ENCODE results near the gene NRCAM.

DNA sequence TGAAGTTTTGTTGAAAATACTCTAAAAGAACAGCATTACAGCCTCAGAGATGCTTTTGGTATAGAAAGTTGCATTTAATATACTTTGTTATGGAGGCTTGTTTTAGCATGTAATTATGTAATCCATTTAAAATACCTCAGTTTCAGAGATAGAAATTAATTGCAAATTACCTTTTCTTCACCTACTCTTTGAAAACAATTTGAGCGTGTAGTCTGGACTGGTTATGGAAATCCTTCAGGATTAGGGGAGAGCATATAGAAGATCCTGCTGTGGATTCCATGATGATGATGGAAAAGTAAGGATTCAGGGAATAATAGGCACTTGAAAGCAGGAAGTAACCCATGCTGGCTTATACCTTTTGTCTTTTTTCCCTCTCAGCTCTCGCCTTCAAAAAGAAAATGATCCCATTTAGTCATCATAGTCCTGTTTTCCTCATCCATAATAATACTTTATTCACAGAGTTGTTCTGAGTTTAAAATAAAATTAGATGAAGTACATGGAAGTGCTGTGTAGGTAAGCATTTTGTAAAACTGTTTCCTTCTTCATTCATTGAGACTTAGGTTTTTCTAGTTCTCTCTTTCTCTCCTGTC is 4.4 kb downstream of the HBP1 start:
- PRO-cap: no peak
- RAMPAGE, long total RNA: no peak

DNA sequence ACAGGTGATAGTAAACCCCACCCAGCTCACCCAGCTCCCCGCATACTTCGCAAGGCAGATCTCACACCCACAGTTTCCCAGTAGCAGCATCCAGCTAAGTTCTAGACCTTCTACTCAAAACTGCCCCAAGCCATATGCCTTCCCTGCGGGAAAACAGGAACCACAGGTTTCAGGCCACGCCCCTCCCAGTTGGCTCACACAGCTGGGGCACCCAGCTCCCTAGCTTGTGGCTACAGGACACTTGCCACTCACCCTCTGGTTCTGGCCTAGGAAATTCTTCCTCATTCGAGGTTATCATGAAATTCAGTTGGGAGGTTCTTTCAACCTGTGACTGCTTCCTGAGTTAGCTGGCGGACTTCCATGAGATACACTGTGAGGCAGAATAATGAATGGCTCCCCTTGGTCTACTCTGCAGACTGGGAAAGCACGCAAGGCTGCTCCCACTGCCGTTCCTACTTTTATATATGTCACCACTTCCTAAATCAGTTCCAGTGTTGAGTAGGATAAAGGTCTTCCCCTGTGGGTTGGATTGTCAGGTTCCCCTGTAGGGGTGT is 36.8 kb downstream of the GPR22 start:
- PRO-cap: no peak
- RAMPAGE, long total RNA: no peak

GRCh38 chr7:107581246-107581961 is 1.4 kb downstream of the BCAP29 start:
- PRO-cap: no peak
- RAMPAGE, long total RNA: no peak

GRCh38 chr7:107661380-107662402 is 1.1 kb downstream of the SLC26A4 start:
- PRO-cap: no peak
- RAMPAGE, long total RNA: no peak

DNA sequence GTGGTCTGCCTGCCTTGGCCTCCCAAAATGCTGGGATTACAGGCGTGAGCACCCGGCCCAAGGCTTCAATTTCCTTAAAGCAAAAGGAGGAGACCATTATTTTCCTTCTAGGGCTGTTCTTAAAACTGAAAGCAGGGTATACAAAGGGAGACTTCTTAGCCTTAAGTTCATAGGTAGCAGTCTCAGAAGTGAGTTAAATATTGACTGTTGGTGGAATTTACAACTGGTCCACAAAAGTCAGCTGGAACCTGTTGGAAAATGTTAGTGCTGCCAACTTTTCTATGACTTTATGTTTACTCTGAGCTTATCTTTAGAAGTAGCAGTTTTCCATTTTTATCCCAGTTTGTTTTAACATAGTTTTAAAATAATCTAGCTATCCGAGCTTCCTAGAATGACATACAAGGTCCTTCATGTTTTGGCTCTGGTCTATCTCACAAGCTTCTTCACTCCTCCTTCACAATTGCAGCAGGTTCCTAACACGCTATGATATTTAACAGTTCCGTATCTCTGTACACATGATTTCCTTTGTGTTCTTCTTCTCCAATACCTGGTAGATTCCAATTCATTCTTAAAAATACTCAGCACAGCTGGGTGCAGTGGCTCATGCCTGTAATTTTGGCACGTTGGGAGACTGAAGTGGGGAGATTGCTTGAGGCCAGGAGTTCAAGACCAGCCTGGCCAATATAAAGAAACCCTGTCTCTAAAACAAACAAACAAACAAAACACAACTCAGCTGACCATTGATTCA is 3.2 kb downstream of the SLC26A3 start:
- PRO-cap: no peak
- RAMPAGE, long total RNA: no peak

DNA sequence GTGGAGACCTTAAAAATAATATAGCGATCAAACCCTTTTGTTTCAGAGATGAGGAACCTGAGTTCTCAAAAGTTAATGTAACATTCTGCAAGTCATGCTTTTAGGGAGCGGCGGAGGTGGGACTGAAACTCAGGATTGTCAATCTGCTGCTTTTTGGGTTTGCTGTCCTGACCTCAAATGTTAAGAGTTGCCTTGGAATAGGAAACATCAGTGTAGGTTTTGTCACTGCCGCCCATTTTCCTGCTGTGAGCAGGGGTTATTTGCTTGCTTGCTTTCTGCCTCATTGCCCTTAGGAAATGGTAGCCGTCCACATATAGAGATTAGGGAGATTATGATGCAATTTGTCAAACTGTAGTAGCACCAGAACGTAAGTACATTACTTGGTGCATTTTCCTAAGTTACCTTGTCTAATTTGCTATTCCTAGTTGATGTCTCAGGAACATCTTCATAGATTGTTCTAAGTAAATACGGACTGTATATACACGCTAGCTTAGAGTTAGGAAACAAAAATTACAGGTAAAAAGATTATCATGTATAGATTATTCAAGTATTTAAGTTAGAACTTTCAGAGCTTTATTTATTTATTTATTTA is 1.1 kb downstream of the DLD start:
- PRO-cap: no peak
- RAMPAGE, long total RNA: no peak

- PRO-cap: no peak
- RAMPAGE, long total RNA: no peak
Observed at GRCh38 chr7:107905338-107905892, 14.4 kb downstream of the DLD start.

- PRO-cap: no peak
- RAMPAGE, long total RNA: no peak
Observed at GRCh38 chr7:108456058-108457053, at the start of gene NRCAM. Gene NRCAM, minus strand, starts transcription at chr7:108456436.

- PRO-cap: no peak
- RAMPAGE, long total RNA: no peak
Observed at GRCh38 chr7:108570378-108570947, 789 bp downstream of the DNAJB9 start.

DNA sequence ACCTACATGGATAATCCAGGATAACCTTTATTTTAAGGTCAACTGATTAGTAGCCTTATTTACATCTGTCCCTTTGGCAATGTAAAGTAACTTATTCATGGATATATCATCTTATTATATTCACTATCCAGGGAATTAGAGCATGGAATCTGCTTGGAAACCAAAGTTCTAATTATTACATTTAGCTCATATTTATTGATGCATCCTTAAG is 85.5 kb downstream of the IMMP2L start:
- PRO-cap: no peak
- RAMPAGE, long total RNA: no peak

DNA sequence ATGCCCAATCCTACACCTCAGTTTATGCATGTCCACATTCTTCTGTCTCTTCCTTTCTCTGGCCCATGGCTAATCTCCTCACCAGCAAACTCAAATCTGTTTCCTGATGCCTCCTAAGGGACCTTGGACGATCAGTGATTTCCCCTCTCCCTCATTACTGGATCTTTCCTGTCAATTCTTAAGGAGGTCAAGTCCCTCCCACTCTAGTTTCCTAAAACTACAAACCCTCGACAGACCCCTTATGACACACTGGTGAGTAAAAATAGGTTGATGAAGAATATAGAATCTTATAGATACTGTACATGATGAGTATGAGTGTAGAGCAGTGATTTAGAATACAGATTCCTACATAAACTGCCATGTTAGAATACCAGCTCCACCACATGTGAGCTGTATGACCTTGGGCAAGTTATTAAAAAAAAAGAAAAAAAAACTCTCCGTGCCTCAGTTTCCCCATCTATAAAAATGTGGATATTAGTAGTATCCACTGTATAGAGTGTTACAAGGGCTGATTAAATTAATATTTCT is 236.2 kb downstream of the DOCK4 start:
- PRO-cap: no peak
- RAMPAGE, long total RNA: no peak

- PRO-cap: no peak
- RAMPAGE, long total RNA: no peak
Observed at GRCh38 chr7:112045076-112045686, 161.0 kb downstream of the DOCK4 start.

DNA sequence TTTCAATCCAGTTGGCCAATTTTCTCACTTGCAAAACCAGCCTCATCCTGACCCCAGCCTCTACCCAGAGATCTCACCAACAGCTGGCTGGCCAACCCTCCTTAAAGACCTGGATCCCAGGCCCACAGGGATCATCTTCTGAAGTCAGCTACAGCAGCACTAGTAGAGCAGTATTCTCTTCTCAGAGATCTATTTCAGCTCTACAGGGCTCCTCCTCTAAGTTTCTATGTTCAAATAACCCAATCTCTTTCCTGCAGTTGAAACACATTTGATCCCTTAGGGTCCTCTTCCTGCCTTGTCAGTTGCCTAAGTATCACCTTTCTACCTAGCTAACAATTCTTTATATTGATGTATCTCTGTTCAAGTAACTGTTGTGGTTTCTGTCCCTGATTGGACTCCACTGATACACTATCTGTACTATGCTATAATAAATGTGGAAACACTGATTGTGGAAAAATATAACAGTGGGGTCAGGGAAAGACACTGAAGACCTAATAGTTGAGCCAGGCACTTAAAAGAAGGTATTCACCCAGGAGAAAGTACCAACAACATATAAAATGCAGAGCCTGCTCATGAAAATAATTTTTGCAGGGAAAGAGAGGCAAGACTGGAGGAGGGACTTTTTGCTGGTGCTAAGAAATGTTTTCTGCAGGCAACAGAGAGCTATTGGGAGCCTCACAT is 131.4 kb downstream of the DOCK4 start:
- PRO-cap: no peak
- RAMPAGE, long total RNA: no peak

DNA sequence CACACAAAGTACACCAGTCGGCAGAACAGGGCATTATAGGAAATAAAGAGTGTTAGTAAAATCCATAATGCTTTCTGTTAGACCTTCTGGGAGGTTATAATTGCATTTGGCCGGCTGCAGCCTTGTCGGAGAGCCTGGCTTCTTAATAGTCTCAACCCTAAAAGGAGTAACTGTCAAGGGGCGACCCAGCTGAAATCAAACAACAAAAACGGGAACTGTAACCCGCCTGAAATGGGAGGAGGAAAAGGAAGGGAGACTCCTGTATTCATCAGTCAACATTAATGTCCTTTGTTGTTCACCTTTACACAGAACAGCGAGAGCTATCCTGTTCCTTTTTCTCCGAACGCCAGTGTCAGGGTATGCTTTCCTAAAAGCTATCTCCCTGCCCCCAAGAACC is 1.3 kb downstream of the DOCK4 start:
- PRO-cap: no peak
- RAMPAGE, long total RNA: no peak

GRCh38 chr7:112470238-112470675 is 10.5 kb upstream of the LSMEM1 start:
- PRO-cap: no peak
- RAMPAGE, long total RNA: no peak

- PRO-cap: no peak
- RAMPAGE, long total RNA: no peak
Observed at GRCh38 chr7:112475902-112476713, 4.7 kb upstream of the LSMEM1 start.

DNA sequence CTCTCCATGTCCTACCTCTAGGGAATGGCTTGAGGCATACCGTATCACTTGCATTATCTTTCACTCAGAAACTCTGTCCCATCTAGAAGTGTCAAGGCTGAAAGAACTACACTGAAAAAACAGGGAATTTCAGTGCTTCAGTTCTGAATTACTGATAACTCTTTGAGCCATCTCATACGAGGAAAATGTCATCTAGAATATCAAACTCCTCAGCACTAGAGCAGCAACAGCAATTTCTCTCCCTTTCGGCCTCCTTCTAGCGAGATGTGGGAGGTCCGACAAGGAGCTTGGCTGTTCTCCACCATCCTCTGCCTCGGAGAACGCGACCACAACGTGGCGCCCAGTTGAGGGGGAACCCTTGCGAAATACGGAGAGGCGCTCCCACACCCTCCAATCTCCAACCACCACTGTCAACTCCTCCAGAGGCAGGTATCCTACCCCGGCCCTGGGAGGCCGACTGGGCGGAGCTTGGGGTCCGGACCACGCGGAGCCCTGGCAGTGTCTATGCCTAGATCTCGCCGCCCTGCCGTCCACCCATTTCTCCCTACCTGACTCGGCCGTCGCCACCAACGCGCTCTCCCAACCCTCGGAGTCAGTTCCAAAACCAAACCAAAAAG is 473 bp downstream of the TMEM168 start:
- PRO-cap: no peak
- RAMPAGE, long total RNA: no peak

DNA sequence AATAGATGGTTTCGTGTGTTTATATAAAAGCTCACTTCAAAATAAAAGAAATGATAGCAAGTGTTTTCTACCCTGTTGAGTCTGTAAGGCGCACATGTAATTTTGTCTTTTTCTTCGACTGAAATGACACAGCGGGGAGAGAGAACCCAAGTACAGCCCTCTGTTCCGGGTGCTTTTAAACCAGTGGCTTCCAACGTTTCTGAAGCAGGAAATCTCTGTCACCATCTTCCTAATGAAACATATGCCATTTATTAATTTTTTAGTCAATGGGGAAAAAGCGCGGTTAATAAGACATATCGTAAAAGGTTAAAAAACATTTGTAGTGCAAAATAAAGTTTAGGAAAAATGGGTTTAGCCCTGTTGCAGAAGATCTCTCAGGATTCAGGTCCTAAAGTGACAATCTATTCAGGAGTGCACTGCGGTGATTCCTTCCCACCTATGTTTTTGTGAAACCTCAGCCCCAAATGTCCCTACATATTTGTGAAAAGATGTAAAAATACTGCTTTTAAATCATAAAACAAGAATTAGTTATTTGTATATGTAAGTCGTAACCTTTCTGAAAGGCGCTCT is 464 bp upstream of the SMIM30 start:
- PRO-cap: no peak
- RAMPAGE, long total RNA: no peak

- PRO-cap: no peak
- RAMPAGE, long total RNA: no peak
Observed at GRCh38 chr7:113742790-113743516, 175.9 kb downstream of the PPP1R3A start.

GRCh38 chr7:114087800-114088071 is 168.9 kb upstream of the PPP1R3A start:
- PRO-cap: no peak
- RAMPAGE, long total RNA: no peak